Fallopian tube (tissue), 1 donor: ENCODE measurements around a stretch of chr17.

DNA sequence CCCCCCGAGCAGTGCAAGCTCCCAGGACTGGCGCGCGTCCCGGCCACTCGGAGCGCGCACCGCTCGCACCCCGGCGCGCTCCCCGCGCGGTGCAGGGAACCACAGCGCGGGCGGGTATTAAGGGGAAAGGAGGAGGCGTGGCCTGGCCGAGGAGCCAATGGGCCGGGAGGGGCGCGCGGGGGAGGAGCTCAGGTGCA is 253 bp upstream of the TNRC6C start:
- PRO-cap: bidirectional peak, plus-strand start outside the sequence, minus-strand start at position 91 of the sequence

- PRO-cap: no peak
Measured at GRCh38 chr17:78114834-78115369, 13.7 kb downstream of the TMC6 start.

DNA sequence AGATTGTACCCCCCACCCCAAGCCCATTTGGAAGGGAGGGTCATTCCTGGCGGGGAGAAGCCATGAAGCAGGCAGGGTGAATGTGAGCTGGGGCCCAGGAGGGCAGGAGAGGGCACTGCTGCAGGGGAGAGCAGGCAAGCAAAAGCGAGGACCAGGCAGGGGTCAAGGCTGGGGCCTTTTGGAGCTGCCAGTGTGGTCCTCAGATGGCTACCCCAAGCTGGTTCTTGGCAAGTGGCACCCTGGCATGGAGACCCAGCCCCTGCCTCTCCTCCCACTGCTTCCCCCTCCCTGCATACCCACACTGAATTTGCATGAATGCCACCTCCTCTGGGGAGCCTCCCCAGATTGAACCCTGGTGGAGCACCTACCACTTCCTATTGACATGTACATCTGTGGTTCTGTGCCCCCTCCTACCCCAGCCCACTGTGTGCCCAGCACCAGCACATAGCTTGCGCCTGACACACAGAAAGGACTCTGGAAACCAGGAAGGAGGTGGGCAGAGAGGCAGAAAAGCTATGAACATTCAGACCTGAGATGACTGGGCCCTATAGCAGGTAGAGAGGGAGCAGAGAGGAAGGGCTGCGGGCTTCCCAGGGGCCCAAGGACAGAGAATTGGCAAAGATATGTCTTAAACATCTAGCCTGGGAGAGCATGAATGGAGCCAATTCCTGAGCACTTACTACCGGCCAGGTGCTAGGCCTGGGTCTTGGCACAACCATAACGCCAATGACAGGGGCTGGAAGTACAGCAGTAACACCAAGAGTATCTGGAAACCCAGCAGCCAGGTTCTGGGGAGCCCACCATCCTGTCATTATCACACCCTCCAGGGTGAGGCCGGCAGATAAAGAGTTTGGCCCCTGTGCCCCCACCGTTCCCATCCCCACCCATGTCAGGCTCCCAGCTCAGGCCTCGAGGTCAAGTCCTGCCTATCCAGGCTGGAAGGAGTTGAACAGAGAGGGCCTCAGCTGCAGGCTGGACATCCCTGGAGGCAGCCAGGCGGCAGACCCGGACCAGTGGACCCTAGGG is 759 bp upstream of the TMC8 start:
- PRO-cap: no peak

DNA sequence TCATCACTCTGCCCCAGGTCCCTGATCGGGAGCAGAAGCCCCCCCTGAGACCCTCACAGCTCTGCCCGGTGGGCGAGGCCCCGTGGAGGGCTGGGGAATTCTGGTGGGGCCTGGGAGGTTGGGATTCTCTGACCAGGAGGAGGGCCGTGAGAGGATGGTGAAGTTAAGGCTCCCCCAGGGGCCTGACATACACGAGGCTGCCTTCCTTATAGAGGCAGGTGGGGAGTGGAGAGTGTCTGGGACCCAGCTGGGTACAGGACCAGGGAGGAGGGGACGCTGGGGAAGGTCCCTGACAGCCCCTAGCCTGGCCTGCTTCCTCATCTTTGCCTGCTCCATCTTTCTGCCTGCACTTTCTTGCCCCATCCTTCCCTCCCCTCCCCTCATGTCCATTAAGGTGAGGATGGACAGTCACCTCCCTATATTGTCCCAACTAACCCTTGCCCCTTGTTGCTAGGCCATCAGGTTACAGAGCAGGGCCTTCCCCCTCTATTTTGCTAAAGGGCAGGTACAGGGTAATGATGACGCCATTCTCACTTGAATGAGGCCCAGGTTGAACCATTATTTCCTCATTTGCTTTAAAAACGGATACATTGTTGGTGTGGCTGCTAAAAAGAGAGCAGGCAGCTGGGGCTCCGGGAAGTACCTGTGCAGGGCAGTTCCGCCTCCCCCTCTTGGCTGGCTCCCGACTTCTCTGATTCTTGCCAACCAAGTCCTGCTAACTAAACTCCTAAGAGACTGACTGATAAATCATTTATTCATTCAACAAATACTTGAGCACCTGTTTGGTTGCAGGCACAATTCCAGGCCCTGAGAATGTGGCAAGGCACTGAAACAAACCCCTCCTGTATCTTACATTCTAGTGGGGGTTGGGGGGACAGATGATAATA is 1.3 kb downstream of the C17orf99 start:
- PRO-cap: no peak

DNA sequence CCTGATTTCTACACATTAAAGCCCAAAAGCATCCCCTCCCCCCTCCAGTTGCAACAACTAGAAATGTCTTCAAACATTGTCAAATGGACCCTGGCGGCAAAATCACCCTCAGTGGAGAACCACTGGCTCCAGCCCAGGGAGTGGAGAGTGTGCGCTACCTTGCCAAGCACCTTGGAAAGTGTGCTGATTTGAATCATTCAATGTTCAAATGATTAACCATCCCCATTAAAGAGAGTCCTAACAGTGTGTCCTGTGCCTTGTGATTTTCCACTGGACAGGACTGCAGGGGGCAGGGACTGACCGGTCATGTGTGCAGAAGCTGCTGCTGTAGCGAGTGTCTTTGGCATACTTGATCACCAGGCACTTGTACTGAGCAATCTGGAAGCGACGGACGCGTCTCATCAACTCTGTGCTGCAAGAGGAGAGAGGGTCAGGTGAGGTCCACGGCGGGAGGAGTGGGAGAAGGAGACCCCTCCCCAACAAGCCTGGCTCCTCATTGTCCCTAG is 2.0 kb downstream of the TK1 start:
- PRO-cap: bidirectional peak, plus-strand start at position 367 of the sequence, minus-strand start at position 282 of the sequence

GRCh38 chr17:78354953-78355688 is 4.8 kb downstream of the SOCS3 start:
- PRO-cap: no peak

DNA sequence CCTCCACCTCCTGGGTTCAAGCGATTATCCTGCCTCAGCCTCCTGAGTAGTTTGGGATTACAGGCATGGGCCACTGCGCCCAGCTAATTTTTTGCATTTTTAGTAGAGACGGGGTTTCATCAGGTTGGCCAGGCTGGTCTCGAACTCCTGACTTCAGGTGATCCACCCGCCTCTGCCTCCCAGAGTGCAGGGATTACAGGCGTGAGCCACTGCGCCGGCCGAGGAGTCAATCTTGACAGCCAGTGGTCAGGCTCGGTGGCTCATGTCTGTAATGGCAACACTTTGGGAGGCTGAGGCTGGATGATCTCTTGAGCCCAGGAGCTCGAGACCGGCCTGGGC is 704 bp upstream of the PGS1 start:
- PRO-cap: no peak

DNA sequence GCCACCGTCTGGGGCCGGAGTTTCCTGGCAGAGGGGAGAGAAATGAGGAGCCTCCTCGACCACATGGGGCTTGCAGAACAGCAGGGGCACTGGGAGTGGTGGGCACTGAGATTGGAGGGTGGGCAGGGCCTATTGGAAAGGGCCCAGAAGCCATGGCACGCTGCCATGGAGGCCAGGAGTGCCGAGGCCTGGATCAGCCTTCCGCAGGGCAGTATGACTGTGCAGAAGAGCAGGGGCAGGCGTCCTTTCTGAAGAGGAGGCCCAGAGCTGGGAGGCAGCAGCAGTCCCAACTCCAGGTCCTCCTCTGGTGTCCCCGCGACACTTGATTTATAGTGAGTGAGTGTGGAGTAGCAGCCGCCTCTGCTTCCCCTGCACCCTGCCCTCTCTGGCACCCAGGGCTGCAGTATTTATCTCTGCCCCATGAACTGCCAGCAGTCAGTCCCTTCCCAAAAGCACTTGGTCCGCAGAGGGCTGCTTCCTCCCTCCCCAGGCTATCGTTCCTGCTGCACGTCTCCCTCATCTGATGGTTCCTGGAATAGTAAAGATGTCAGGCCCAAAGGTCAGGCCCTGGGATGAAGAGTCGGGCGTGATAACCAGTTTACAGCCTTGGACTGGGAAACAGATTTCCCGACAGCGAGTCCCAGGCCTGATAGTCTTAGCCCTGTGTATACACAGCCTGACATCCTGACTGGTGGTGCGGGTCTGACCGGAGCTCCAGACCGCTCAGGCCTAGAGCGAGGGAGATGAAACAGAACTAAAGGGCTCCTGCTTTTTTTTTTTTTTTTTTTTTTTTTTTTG is 32.9 kb downstream of the PGS1 start:
- PRO-cap: no peak

DNA sequence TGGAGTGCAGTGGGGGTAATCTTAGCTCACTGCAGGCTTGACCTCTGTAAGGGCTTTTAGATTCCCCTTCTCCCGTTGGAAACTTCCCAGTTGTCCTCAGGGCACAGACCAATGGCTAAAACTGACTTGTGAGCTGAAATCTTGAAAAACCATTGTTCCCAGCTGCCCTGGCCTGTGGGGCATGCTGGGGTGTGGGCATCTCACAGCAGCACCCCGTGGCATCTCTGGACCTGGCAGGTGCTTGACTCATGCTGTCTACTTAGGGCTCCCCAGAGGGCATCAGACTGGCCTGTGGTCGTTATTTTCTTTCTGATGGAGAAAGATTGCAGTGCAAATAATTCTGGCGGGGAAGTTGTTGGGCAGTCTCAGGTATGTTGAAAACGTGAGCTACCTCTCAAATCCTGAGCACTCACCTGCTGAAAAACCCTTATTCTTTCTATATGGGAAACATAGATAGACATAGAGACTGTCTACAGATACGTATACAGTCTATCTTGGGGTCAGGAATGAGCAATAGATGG is 33.6 kb downstream of the PGS1 start:
- PRO-cap: no peak

DNA sequence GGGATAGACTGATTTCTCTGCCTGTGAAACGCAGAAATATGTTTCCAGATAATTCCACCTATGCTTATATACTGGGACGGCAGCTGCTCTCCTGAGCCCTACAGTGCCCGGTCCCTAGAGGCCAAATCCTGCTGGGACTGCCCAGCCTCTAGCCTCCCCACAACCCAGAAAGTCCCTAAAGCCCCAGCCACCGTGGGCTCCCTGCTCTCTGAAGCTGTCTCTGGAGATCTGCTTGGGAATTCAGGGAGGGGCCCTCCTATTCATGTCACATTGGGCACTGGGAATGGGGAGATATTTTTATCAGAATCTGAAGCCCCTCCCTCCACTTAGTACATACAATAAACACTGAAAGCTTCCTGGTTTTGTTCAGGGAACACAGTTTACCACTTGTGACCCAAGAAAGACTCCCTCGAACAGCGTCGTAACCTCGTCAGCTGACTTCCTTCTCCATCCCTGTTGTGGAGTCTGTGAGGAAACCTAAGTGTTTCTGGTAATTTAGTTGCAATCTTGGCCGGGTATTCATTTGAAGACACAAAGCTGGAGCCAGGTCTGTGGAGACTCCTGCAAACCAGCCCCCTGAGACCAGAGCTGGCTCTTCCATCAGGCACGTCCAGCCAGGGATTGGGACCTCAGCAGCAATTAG is 38.4 kb downstream of the PGS1 start:
- PRO-cap: bidirectional peak, plus-strand start at position 450 of the sequence, minus-strand start at position 222 of the sequence

DNA sequence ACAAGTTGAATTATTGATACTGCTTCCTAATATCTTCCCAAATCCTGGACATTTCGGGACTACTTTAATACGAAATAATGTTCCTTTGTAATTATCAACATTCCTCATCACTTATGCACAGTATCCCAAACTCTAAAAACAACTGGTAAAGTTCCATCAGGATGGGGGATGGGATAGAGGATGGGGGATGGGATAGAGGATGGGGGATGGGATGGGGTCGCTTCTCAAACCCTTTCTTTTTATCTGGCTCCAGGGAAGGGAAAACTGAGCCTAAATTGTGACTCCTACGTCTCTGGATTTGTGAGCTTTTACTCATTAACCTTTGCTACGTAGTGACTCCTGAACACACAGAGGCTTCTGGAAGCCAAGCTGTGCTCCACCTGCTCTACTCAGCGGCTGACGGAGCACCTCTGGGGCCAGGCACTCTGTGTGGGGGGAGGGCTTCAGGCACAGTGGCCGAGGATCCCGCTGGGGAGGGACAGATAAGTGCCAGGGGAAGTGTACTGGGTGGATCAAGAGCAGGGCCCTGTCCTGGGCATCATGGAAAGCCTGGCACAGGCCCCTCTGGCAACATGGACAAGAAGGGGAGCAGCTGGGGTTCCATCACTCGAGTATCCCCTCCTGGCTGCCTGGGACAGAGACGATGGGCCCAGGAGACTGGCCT is 56.2 kb downstream of the PGS1 start:
- PRO-cap: no peak

DNA sequence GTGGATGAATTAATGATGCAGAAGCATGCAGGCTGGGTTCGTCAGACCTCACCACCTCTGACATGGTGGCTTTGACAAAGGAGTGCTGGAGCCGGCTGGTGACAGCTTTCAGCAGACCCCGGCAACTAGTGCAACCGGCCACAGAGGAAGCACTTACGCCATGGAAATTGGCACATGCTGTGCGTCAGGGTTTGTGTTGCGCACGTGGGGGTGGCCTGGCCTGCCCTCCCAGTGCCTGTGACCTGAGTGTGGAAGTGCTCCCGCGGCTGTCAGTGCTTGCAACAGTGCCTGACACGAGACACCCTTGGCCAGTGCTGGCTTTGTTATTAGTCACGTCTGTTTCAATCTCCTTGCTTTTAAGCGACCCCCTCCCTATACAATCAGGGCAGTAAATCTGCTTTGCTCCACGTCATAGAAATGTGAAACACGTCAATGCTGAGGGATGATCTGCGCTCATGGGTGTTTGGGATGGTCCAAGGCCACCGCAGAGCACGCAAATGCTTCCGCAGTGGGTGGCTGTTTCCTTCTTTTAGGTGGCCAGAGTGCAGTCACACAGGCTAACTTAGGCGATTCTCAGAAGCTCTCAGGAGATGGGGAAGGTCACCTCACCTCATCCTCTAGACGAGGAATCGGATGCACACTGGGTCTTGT is 64.3 kb downstream of the PGS1 start:
- PRO-cap: unidirectional peak, minus-strand start at position 127 of the sequence

GRCh38 chr17:78596772-78597238 is 19.6 kb upstream of the DNAH17 start:
- PRO-cap: no peak

GRCh38 chr17:78646668-78647602 is 69.7 kb upstream of the DNAH17 start:
- PRO-cap: no peak

DNA sequence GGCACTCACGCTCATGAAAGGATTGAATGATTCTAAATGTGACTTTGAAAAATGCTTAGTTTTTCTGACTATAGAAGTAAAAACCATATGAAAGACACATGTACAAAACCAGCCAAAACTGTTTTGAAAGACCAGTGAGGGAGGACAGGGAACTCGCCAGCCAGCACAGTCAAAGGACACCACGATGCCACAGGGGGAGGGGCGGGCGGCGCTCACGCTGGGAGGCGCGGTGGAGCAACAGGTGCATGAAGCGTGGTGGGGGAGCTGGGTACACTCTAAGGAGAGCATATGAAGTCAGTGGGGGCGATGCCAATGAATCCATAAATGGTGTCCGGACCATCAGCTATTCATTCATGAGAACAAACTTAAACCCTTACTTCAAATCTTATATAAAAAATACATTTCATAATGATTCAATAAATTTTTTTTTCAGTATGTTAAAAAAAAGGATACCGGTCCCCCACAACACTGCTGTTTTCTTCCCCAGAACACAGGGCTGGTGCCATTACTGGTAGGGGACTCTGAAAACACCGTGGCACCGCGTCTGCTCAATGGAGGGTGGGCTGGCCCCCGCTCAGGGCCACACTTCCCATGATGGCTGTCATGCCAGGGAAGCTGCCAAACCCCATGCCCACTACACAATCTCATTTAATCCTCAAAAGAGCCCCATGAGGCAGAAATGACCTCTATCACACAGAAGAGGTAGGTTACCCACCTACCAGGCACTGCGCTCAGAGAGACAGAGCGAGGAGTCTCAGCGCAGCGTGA is 101.1 kb upstream of the DNAH17 start:
- PRO-cap: no peak

- PRO-cap: no peak
Measured at GRCh38 chr17:78686267-78686621, 95.8 kb downstream of the CYTH1 start.

DNA sequence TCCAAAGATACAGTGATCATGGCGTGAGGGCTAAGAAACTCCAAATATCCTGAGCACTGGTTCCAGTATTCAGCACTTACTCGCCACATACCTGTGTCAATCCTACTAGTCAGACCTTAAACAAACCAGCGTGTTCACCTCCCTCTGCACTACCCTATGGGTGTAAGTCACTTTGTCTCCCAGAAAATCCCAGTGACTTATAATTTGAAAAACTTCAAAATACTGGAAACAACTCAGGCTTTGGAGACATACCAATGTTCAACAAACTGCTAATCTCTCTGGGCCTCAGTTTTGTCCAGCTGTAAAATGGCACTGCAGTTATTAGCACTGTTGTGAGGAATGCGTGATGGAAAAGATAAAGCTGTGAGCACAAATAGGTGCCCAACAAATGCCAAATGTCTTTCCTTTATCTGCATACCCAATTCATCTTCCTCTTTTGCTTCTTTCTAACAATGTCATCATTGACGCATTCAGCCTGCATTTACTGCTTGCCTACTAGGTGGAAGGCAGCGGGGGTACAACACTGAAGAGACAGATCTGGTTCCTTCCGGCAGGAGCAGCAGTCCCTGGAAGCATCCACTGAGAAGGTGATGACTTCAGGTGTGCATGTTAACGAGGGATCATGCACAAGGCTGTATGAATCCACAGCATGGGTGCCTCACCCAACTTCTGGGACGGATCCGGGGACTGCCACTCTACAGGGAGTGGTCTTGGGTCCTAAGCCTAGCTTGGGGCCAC is 63.5 kb downstream of the CYTH1 start:
- PRO-cap: no peak

GRCh38 chr17:78736165-78737260 is 45.6 kb downstream of the CYTH1 start:
- PRO-cap: bidirectional peak, plus-strand start at chr17:78736285, minus-strand start at chr17:78735997; bidirectional peak, plus-strand start at chr17:78736964, minus-strand start at chr17:78736780

- PRO-cap: no peak
Measured at GRCh38 chr17:78739368-78739768, 42.7 kb downstream of the CYTH1 start.

GRCh38 chr17:78853494-78854394 is 13.1 kb upstream of the USP36 start:
- PRO-cap: no peak